A172 (cell line): ENCODE measurements around a stretch of chr10.

DNA sequence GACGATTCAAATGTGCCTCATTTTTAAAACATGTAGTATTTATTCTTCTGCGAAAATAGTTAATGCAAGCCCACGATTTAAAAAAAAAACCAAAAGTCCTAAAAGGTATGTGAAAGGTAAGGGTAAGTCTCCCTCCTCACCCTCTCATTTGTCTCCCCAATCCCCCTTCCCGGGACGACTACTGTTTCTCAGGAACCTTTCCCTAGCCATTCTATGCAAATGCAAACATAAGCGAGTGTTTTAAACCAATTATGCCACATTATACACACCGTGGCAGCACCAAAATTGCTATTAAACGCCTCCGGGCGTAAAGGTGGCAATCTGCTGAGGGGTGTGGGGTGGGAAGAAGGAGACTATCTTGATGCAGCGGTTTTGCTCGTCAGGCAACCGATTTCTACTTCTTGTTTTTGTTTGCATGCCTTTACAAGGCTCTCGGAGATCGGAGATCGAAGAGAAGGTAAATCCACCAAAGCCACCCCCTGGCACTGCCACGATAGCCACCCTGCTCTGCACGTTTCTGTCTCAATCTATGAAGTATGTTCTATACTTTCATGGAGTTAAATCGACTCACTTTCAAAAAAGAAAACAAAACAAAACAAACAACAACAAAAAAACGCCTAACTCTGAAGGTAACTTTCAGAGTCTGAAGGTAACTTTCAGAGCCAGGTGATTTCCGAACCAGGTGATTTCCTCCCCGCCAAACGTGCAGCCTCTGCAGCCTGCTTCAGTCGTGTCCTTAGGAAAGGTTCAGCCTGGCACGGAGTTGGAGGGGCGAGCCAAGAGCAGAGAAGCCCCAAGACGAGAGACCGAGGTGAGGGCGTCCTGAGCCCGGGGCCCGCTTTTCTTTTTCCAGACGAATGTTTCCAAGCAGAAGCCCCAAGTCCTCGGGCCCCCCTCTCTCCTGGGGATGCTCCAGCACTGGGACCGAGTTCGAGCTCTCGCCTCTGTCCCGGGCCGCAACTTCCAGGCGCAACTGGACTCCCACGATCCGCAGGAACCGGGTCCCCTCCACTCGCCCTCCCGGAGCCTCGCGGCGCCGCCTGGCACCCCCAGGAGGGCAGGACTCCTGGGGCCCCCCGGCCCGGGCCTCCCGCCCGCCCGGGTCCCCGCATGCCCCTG lies 45.8 kb upstream of the CDK1 start:
- RAMPAGE, long total RNA: no peak

GRCh38 chr10:60869655-60870885 lies 73.9 kb downstream of the RHOBTB1 start:
- RAMPAGE, long total RNA: no peak

DNA sequence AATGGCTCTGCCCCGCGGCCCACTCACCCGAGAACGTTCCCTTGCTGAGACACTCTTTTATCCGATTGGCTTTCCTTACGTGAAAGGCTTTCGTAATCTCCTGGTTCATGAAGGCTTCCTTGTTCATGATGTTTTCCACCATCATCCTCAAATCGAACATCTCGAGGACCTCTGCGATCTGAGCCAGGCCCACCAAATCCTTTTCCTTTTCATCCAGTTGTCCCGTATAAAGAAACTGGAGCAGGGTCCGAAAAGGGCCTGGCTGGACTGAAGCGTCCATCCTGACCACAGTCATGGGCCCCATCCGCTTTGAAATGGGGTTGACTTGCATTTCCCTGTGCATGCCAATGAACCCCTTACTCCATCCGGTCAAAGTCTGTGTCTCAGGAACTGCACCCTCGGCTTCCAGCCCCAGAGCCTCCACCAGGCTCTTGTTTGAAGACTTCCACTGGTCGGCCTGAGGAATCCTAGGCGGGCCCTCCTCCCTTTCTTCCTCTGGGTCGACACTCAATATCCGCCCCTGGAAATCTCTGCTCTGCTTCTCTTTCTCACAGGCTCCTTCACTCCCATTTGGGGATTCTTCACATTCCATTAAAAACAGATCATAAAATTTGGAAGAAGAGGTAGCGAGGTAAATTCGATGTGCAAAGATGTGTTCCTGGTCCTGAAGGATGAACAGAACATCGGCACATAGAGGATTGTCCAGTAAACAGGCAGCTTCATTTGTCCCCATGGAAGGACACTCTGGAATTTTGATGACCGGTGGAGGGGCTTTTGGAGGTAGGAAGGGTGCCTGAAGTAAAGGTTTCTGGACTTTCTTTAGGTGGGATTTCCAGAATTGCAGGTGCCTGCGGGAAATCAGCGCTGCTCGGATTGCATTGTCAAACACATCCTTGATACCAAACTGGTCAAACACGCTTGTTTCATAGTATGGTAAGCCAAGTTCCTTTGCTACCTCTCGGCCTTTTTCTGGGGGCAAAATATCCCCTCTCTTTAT lies 55.5 kb downstream of the RHOBTB1 start:
- RAMPAGE, long total RNA: no peak

- RAMPAGE, long total RNA: no peak
These were observed 37.6 kb downstream of the RHOBTB1 start for GRCh38 chr10:60906325-60906759.

GRCh38 chr10:60910288-60911021 lies 33.5 kb downstream of the RHOBTB1 start:
- RAMPAGE, long total RNA: no peak

- RAMPAGE, long total RNA: no peak
These were observed 1.4 kb upstream of the TMEM26 start for GRCh38 chr10:61454579-61454930.

DNA sequence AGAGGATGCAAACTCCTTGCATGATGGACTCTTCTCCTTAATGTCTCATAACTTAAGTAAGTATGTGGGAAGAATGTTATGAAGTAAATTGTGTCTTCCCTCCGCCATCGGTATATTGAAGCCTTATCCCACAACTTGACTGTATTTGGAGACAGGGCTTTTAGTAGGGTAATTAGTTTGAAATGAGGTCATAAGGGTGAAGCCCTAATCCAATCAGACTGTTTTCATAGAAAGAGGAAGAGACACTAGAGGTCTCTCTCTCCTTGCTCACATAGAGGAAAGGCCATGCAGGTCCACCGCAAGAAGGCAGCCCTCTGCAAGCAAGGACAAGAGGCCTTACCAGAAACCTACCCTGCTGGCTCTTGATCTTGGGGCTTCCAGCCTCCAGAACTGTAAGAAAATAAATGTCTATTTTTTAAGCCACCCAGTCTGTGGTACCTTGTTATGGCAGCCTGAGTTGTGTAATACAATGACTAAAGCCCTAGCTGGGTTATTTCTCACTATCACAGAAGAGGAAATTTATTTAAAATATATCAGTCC lies 12.7 kb upstream of the TMEM26 start:
- RAMPAGE, long total RNA: no peak

GRCh38 chr10:61751945-61752764 lies 89.4 kb downstream of the CABCOCO1 start:
- RAMPAGE, long total RNA: no peak

GRCh38 chr10:61845077-61845577 lies 56.4 kb upstream of the ARID5B start:
- RAMPAGE, long total RNA: no peak

- RAMPAGE, long total RNA: no peak
These were observed 709 bp downstream of the ARID5B start for GRCh38 chr10:61901902-61902913.

GRCh38 chr10:61999889-62000747 lies 98.6 kb downstream of the ARID5B start:
- RAMPAGE, long total RNA: no peak

- RAMPAGE, long total RNA: no peak
These were observed 144.4 kb downstream of the ARID5B start for GRCh38 chr10:62045732-62046484.

DNA sequence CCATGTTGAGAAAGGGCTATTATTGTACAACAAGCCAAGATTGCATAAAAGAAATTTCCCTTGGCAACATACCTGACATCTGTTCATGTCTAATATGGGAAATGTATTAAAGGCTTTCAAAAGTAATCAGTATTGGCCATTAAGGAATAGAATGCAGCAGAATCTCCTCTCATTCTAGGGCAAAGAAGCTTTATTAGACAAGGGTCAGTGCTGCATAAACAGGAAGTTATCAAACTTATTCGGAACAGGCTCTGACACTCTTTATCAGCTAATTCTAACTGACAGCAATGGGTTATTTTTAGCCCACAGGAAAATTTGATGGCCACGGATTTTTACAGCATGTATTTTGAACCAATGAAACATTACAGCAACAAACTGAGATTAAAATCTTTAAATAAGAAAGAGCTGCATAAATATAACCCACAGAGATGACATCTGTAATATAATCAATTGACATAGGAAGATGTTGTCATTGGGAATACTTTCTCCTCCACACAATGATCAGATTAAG lies 158.1 kb downstream of the ARID5B start:
- RAMPAGE, long total RNA: no peak

- RAMPAGE, long total RNA: no peak
These were observed 173.9 kb downstream of the ARID5B start for GRCh38 chr10:62075398-62075845.

GRCh38 chr10:62186944-62187759 lies 81.5 kb downstream of the RTKN2 start:
- RAMPAGE, long total RNA: no peak

DNA sequence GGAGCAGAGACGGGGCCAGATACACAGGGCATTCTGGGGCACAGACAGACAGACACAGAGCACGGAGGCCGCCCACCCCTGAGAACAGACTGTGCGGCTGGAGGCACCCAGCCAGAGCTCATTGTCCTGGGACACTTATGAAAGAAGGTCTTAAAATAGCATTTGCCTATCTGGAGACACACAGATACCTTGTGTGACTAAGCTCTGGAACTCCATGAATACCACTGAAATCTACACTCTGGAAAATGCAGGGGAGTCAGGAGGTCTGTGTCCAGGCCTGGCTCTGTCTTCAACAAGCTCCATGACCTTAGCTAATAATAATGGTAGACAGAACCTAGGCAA lies 41.3 kb upstream of the ADO start:
- RAMPAGE, long total RNA: no peak

DNA sequence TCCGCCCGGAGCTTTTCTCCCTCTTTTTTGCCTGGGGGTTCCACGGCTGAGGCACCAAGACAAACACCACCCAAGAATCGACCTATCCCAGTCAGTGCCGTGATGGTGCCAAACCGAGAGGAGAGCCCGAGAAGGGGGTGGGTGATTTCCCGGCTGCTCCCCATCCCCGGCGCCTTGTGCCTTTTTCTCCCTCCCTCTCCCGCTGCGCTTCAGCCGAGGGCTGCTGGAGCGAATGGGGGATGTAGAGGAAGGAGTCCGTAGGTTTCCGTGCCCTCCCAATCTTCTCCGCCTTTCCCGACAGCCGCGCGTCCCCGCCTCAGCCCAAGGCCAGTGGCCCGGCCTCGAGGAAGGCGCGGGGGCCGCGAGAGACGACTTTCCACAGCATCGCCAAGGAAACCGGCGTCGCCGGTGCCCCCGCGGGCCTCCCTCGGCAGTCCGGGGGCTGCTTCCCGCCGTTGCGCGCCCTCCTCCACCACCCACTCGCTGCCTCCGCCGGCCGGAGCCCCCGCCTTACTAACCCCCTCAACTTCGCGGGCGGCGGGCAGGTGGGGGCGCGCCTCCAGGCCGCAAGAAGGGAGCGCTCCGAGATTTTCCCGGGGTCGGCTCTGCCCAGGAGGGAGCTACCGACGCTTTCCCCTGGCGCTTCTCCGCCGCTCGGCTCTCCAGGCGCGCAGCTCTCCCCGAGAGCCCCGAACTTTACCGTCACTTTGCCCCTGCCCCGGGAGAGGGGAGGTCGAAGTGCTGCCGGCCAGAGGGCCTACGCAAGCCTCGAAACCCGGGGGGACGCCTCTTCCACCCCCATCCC lies 1.2 kb downstream of the EGR2 start:
- RAMPAGE, long total RNA: no peak

DNA sequence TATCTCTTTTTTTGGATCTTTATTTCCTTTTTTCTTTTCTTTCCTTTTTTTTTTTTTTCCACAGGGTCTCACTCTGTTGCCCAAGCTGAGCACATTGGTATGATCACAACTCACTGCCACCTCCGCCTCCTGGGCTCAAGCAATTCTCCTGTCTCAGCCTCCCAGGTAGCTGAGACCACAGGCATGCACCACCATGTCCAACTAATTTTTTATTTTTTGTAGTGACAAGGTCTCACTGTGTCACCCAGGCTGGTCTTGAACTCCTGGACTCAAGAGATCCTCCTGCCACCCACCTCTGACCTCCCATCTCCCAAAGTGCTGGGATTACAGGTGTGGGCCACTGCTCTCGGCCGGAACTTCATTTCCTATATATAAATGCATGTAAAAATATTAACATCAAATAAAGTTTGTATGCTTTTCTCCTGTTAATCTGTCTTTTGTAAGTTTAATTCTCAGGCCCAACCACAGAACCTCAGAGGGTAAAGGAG lies 86.0 kb upstream of the EGR2 start:
- RAMPAGE, long total RNA: no peak

- RAMPAGE, long total RNA: no peak
These were observed 26.9 kb upstream of the NRBF2 start for GRCh38 chr10:63106211-63106707.

DNA sequence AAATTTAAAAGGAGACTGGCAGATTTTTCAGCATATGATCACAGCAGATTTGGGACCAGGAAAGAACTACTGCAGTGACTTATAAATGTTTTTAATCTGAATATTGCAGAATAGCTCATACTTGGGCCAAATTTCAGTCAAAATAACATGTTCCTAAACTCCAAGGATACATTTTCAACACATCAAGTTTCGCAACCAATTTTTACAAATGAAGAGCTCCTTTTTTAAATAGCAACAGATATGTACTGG lies 122.9 kb downstream of the NRBF2 start:
- RAMPAGE, long total RNA: no peak